ENCODE measurements around a stretch of chr10.

DNA sequence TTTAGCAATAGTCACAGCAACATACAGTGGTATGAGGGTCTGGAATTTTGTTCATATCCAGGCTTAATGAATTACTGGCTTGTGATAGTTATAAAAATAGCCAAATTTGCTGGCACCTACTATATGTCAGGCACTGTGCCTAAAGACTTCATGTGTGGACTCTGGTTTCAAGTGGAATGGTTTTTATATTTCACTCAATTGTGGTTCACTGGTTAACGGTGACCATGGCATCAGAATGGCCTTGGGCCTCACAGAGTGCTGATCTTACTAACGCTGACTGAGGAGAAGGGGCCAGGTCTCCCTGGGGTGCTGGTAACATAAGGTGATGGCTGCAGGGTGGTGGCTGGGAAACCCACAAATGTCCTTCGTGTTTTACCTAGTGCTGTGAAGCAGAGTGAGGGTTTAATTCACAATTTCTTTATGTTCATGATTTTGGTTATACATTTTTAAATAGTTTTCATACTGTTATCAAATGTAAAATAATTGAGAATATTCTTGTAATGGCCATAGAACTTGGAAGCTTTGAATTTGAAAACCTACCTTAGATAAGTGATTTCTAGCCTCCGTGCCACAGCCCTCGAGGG is 55.9 kb downstream of the CELF2 start:
- PRO-cap, 2 experiments = no peak in any of the 2 experiments

DNA sequence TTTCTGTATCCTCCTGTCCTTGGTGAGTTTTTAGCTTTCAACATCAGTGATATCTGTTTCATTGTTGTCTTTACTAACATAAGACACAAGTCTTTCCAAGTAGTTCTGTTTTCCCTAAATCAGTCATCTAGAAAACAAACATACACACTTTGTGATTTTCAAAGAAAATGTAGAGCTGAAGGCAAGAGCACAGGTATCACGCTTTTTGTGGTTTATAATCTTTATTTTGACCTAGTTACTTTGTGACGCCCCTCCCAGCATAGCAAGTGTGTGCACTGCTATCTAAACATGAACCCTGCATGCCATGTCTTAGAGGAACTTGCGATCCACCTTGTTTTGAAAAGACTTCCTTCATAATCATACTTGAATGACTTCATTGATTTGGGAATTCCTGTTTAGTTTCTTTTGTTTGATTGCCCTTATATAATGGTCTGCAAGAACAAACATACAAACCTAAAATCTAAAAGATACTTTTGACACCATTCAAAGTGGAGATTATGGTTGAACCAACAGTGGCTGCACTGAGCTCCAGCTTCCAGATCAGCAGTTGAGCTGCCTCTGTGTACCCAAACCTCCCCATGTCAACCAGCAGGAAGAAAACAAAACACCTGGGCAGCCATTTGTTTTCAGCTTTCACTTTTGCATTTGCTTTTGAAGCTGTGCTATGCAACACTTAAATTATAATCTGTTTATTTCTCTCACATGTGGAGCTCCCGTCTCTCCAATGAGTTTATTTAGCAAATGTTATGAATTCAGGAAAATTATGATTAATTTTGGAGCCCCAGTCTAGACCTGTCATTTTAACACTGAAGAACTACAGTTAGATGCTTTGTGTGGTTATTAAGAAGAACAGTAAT is 132.6 kb downstream of the CELF2 start:
- PRO-cap, 2 experiments = no peak in any of the 2 experiments

GRCh38 chr10:11157604-11158012 is 139.9 kb downstream of the CELF2 start:
- PRO-cap, 2 experiments = no peak in any of the 2 experiments

DNA sequence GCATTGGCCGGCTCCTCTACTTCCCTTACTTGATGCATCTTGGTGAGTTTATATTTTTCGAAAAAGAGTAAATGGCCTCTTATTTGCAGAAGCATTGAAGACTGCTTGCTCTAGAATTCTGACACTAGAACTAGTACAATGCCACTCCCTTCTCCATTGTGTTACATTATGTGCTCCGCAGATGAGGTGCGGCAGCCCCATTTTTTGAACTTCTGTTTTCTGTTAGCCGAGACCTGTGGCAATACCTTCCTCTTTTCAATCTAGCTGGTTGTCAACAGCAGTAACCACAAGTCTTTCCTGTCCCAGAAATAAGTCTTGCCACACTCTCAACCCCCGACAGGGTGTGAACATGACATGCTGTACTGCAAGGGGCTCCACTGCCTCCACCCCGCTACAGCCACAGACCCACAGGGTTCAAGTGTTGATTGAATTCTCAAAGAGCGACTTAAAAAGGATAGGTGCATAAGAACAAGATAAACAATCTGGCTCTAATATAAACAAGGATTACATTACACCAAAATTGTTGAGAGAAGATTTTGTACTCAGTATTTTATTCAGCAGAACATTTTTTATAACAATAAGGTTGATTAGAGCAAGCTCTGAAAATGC is 145.5 kb downstream of the CELF2 start:
- PRO-cap, 2 experiments = peak in 1 of 2 experiments; most common plus-strand start position 443 of the sequence (in 1); most common minus-strand start position 218 of the sequence (in 1)

GRCh38 chr10:11166777-11167810 is 149.4 kb downstream of the CELF2 start:
- PRO-cap, 2 experiments = no peak in any of the 2 experiments

- PRO-cap, 2 experiments = no peak in any of the 2 experiments
Measured at GRCh38 chr10:11177689-11178436, 160.2 kb downstream of the CELF2 start.

GRCh38 chr10:11199800-11200369 is 182.2 kb downstream of the CELF2 start:
- PRO-cap, 2 experiments = no peak in any of the 2 experiments

- PRO-cap, 2 experiments = no peak in any of the 2 experiments
Measured at GRCh38 chr10:11201856-11202088, 184.1 kb downstream of the CELF2 start.

- PRO-cap, 2 experiments = no peak in any of the 2 experiments
Measured at GRCh38 chr10:11205738-11206384, 188.2 kb downstream of the CELF2 start.

- PRO-cap, 2 experiments = no peak in any of the 2 experiments
Measured at GRCh38 chr10:11275437-11276473, 258.1 kb downstream of the CELF2 start.

DNA sequence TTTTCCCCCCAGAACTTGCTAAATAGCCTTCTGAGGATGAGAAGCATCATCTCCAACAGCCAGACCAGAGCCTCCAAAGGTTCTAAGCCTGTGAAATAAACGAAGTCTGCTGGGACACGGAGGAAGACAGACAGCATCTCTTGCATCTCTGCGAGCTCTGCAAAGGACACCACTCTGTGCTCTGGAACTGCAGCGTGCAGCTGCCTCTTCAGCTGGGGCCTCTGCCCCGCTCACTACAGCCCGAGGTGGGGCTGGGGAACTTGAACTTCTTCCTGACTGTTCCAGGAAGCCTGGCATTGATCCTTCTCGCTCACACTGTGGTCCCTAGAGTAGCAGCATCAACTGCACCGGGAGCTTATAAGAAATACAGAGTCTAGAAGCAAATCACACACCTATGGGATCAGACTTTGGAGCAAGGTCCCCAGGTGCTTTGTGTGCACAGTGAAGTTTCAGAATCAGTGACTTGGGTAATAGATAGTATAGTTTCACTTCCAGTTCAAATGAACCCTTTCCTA is 163.2 kb downstream of the USP6NL start:
- PRO-cap, 2 experiments = no peak in any of the 2 experiments

GRCh38 chr10:11528215-11528870 is 83.1 kb downstream of the USP6NL start:
- PRO-cap, 2 experiments = no peak in any of the 2 experiments

GRCh38 chr10:11573370-11574163 is 37.9 kb downstream of the USP6NL start:
- PRO-cap, 2 experiments = no peak in any of the 2 experiments

GRCh38 chr10:11596616-11597648 is 14.5 kb downstream of the USP6NL start:
- PRO-cap, 2 experiments = no peak in any of the 2 experiments

- PRO-cap, 2 experiments = no peak in any of the 2 experiments
Measured at GRCh38 chr10:11798719-11799310, 24.3 kb upstream of the PROSER2 start.

DNA sequence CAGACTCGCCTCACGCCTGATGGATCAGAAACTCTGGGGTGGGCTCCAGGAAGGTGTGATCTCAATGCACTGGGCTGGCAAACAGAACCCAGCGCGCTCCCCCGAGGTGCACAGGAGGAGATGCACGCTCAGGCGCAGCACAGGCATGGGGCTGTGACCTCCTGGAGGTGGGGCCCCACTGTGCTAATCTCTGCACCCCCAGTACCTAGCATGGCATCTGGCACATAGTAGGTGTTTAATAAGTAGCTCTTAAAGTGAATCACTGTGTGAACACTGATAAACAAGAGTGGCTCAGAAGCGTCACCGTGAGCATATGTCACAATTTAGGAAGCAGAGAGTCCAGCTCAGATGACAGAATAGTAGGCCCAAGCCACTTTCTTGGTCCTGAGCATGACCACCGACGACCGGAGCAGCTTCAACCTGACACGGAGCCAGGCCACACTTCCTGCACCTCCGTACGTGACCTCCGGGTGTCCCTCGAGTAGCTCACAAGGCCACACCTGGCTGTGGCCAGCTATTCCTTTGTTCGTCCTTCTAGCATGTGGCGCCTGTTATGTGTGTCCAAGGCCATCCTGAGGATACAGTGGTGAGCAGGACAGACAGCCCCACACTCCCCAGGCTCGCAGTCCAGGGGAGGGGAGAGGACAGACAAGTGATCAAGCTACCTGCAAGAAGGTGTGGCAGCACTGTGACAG is 58.1 kb downstream of the PROSER2 start:
- PRO-cap, 2 experiments = no peak in any of the 2 experiments

GRCh38 chr10:12418913-12419869 is 69.8 kb downstream of the CAMK1D start:
- PRO-cap, 2 experiments = no peak in any of the 2 experiments

GRCh38 chr10:12435930-12436567 is 86.7 kb downstream of the CAMK1D start:
- PRO-cap, 2 experiments = no peak in any of the 2 experiments

DNA sequence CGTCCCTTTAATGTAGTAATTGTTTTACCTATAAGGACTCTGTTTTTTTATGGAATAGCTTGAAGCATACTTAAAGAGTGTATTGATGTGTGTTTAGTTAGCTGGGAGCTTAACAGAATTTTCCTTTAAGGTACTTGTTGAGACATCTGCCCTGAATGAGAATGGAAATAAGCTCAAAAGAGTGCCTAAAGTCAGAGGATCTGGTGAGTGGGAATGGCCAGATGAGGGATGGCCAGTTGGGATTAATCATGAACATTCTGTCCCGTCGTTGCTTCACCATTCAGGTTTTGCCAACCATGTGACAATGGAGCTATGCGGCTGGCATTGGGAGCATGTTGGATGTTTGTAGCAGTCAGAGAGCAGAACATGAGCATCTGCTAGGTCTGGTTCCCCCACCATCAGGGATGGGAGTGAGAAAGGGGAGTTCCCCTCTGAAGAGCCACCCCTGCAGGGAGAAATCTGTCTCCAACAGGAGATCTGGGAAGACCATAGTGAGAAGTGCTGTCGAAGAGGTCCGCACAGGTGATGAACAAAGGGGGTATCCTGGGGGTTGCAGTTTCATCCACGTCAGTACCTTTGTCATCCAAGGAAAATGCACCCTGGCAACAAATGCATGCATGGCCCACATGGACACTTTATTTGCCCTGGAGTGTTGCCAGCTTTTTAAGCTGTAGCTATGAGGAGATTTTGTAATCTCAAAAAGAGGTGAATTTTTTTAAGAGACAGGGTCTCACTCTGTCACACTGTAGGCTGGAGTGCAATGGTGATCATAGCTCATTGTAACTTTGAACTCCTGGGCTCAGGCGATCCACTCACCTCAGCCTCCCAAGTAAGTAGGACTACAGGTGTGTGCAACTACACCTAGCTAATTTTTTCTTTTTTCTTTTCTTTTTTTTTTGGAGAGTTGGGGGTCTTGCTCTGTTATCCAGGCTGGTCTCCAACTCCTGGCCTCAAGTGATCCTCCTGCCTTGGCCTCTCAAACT is 190.2 kb downstream of the CAMK1D start:
- PRO-cap, 2 experiments = no peak in any of the 2 experiments

DNA sequence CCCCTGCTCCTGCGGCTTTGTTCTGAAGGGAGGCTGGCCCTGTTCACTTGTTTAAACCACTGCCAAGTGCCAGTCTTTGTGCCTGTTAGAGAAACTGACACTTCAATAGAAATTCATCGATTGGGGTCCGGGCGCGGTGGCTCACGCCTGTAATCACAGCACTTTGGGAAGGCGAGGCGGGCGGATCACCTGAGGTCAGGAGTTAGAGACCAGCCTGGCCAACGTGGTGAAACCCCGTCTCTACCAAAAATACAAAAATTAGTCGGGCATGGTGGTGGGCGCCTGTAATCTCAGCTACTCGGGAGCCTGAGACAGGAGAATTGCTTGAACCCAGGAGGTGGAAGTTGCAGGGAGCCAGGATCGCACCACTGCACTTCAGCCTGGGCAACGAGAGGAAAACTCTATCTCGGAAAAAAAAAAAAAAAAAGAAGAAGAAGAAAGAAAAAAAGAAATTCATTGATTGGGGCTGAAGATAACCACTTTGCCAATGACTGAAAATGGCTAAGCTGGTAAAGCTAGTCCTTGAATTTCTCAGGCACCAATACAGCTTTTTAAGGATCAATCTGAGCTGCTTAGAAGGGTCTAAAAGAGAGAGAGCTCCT is 210.9 kb downstream of the CAMK1D start:
- PRO-cap, 2 experiments = no peak in any of the 2 experiments